Thyroid gland (tissue), 7 donors: Measurements from ENCODE around the gene NUAK1.

GRCh38 chr12:106066336-106067182 is 72.2 kb downstream of the NUAK1 start:
- PRO-cap, 2 experiments = no peak in any of the 2 experiments
- RAMPAGE, long total RNA, 5 experiments = no peak in any of the 5 experiments

- PRO-cap, 2 experiments = no peak in any of the 2 experiments
- RAMPAGE, long total RNA, 5 experiments = no peak in any of the 5 experiments
These were observed 47.6 kb downstream of the NUAK1 start for GRCh38 chr12:106090946-106091834.

GRCh38 chr12:106138421-106139021 is at the start of gene NUAK1:
NUAK1 (minus strand) TSS chr12:106138954.
- PRO-cap, 2 experiments = peak in 2 of 2 experiments; most common plus-strand start chr12:106138790 (in 2); most common minus-strand start chr12:106138824 (in 2)
- RAMPAGE, long total RNA, 5 experiments = no peak in any of the 5 experiments

GRCh38 chr12:106239267-106239647 is 8.6 kb downstream of the CKAP4 start:
- PRO-cap, 2 experiments = no peak in any of the 2 experiments
- RAMPAGE, long total RNA, 5 experiments = no peak in any of the 5 experiments

- PRO-cap, 2 experiments = no peak in any of the 2 experiments
- RAMPAGE, long total RNA, 5 experiments = no peak in any of the 5 experiments
These were observed 1.8 kb upstream of the TCP11L2 start for GRCh38 chr12:106300739-106301153.

- PRO-cap, 2 experiments = no peak in any of the 2 experiments
- RAMPAGE, long total RNA, 5 experiments = no peak in any of the 5 experiments
These were observed 18.9 kb downstream of the TCP11L2 start for GRCh38 chr12:106321245-106321943.

- PRO-cap, 2 experiments = no peak in any of the 2 experiments
- RAMPAGE, long total RNA, 5 experiments = no peak in any of the 5 experiments
These were observed 21.8 kb upstream of the POLR3B start for GRCh38 chr12:106335609-106336316.

GRCh38 chr12:106358199-106358851 is 777 bp downstream of the POLR3B start:
- PRO-cap, 2 experiments = peak in 2 of 2 experiments; most common plus-strand start chr12:106358666 (in 1); most common minus-strand start chr12:106358366 (in 1)
- RAMPAGE, long total RNA, 5 experiments = no peak in any of the 5 experiments

DNA sequence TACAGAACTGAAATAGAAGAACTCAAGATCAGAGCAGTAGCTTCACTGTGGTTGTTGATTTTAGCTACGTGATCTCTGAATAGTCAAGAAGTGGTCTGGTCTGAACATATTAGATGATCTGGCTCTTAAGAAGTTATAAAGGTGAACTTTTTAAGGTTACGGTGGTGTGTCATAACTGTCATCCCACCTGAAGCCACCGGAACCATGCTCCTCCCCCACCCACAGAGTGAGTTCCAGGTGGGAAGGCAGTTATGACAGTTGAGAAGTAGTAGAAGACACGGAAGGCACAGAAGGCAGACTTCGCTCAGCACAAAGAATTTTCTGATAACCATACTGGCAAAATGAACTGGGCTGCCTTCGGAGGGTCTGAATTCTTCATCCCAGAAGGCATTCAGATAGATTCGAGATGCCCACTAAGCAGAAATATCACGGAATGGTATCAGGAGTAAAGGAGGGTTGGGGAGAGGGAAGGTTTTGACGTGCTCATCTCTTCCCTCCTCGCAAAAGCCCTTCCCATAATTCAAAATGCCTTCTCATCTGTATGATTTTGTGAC is 89.9 kb upstream of the RIC8B start:
- PRO-cap, 2 experiments = no peak in any of the 2 experiments
- RAMPAGE, long total RNA, 5 experiments = no peak in any of the 5 experiments

DNA sequence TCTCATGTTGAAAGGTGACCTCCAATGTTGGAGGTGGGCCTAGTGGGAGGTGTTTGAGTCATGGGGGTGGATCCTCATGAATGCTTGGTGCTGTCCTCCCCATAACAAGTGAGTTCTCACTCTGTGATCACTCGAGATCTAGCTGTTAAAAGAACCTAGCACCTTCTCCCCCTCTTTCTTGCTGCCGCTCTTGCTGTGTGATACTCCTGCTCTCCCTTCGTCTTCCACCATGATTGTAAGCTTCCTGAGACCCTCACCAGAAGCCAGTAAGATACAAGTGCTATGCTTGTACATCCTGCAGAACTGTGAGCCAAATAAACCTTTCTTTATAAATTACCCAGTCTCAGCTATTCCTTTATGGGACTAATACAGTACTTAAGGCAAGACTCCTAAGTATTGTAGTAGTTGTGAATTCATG is 59.3 kb downstream of the RIC8B start:
- PRO-cap, 2 experiments = no peak in any of the 2 experiments
- RAMPAGE, long total RNA, 5 experiments = no peak in any of the 5 experiments

GRCh38 chr12:107042545-107043178 is 50.7 kb downstream of the CRY1 start:
- PRO-cap, 2 experiments = no peak in any of the 2 experiments
- RAMPAGE, long total RNA, 5 experiments = no peak in any of the 5 experiments

- PRO-cap, 2 experiments = peak in 2 of 2 experiments; most common plus-strand start chr12:107093980 (in 2); most common minus-strand start chr12:107093789 (in 1)
- RAMPAGE, long total RNA, 5 experiments = no peak in any of the 5 experiments
These were observed 380 bp upstream of the CRY1 start for GRCh38 chr12:107093735-107094123.

GRCh38 chr12:107523861-107524707 is 161.5 kb upstream of the PWP1 start:
- PRO-cap, 2 experiments = peak in 1 of 2 experiments; most common plus-strand start chr12:107524625 (in 1); most common minus-strand start chr12:107524492 (in 1)
- RAMPAGE, long total RNA, 5 experiments = no peak in any of the 5 experiments

GRCh38 chr12:107710153-107710762 is 24.7 kb downstream of the PWP1 start:
- PRO-cap, 2 experiments = no peak in any of the 2 experiments
- RAMPAGE, long total RNA, 5 experiments = no peak in any of the 5 experiments

DNA sequence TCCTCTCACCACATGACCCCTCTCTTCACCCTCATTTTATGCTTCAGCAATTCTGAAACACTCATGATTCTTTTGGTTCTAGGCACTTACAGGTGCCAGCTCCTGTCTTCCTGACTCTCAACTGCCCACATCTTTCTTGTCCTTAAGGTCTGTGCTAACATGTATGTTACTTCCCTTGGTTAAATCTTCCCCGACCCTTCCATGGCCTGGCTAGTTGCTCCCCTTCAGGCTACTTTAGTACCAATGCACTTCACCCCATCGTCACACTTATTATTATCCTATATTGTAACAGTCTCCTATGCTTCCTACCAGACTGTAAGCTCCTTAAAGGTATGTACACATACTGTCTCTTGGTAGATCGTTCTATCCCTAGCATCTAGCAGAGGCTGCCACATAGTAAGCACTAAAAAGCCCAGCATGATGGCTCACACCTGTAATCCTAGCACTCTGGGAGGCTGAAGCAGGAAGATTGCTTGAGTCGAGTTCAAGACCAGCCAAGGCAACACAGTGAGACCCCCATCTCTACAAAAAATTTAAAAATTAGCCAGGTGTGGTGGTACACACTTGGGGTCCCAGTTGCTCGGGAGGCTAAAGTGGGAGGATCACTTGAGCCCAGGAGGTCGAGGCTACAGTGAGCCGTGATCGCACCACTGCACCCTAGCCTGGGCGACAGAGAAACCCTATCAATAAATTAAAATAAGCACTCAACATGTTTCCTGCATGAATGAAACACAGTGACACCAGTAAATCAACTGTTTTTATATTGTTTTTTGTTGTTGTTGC is 10.9 kb downstream of the PRDM4 start:
- PRO-cap, 2 experiments = no peak in any of the 2 experiments
- RAMPAGE, long total RNA, 5 experiments = no peak in any of the 5 experiments

DNA sequence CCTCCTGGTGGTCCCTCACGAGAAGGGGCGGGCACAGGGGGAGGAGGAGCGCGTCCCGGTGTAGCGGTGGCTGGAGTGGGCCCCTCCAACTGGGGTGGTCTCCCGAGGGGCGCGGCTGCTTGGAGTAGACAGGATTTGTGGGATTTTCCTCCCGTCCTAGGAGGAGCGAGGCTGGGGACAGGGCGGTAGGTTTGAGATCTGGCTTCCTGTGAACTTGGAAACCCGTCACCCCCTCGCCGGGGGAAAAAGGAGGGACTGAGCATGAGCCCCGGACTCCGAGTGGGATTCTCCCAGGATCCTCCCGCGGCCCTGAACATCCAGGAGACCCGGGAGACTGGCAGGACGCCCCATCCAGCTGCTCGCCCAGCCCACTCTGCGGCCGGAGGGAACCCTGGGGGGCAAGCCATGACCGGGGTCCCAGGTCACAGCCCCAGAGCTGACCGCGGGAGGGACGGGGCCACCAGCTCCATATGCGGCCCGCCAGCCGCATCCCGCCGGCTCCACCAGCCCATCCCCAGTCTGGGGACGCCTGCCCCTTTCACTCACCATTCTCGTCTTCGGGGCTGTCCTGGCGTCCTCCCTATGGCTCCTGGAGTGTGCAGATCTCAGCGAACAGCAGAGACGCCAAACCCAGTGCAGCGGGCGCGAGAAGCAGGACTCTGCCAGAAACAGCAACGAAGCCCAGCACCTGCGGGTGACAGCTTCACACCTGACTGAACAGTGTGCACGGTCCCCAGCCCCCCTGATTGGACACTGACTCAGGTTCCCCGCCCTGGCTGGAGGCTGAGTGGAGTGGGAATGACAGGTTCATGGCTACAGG is 71.1 kb downstream of the ASCL4 start:
- PRO-cap, 2 experiments = no peak in any of the 2 experiments
- RAMPAGE, long total RNA, 5 experiments = no peak in any of the 5 experiments

DNA sequence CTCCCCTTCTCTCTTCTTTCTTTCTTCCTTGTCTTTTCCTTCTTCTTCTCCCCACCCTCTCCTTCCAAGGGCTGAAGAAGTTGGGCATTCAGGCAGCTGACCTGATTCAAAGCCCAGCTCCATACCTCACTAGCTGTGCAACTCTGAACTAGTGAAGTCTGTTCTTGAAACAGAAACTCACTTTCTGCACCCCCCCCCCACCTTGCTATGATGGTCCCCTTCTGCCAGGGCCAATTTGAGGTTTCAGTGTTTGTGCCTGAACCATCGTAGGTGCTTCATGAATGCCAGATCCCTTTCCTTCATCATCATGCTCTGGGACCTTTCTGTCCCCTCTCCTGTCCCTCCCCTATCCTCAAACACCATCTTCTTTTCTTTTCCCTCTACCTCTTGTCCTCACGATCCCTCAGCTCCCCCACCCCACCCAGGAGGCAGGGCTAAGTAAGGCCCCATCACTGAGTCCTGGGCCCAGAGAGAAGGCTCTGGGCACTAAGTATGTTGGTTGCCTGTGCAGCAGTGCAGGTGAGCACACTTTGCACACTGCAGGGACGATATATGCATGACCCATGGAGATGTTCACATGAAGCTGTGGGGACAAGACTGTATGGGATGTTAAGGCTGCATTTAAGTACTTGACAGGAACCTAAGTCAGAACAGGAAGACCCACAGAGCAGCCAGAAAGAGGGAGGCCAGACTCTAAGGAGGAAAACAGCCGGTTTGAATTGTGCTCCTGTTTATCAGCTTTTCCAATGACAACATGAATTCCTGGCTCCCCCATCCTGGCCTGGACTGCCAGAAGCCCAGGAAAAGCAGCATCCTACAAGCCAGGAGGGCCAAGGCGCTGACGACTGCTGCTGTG is 50.1 kb downstream of the CMKLR1 start:
- PRO-cap, 2 experiments = no peak in any of the 2 experiments
- RAMPAGE, long total RNA, 5 experiments = no peak in any of the 5 experiments

DNA sequence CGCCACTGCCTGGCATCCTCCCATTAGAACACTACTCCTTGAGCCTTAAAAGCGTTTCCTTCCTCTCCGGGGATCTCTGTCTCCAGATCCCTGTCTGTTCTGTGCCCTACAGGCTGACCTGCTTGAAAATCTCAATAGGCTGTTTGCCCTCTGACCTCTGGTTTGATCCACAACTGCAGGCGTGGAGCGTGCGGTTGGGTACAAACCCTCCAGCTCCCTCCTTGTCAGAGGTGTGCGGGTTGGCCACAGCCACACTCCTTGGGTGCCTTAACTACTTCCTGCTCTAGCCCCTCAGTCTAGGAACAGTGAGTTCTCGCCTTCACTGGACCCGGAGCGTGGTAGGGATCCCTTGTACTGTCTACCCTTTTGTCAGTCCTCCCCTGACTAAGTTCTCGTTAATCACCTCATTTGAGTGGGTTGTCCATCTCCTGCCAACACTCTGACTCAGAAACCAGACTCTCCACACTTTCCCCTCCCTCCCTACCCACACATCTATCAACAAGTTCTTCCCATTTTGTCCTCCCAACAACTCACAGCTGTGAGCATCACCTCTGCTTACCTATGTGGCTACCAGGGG is 33.0 kb downstream of the CMKLR1 start:
- PRO-cap, 2 experiments = peak in 1 of 2 experiments; most common minus-strand start position 340 of the sequence (in 1)
- RAMPAGE, long total RNA, 5 experiments = no peak in any of the 5 experiments

- PRO-cap, 2 experiments = no peak in any of the 2 experiments
- RAMPAGE, long total RNA, 5 experiments = no peak in any of the 5 experiments
These were observed 3.3 kb downstream of the CMKLR1 start for GRCh38 chr12:108335738-108336216.

DNA sequence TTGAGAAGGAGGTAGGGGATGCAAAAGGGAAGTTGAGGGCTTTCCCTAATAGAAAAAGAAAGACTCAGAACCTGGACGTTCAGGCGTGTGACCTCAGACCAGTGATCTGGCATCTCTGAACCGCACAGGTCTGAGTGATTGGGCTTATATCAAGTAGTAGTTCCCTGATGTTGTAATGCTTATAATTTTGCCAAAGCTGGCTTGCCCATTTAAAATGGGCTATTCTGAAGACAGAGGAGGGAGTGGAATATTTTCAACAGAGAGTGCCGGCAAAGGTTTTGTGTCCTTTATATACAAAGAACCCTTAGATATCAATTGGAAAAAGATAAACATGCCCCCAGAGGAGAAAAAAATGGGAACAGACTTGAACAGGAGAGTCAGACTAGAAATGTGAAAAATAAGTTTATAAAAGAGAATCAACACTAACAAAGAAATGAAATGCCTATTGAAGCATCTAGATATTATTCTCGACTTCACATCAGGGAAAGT is 1.1 kb downstream of the CMKLR1 start:
- PRO-cap, 2 experiments = no peak in any of the 2 experiments
- RAMPAGE, long total RNA, 5 experiments = no peak in any of the 5 experiments